GM23338 (cell line): ENCODE measurements around a stretch of chr5.

GRCh38 chr5:102789146-102789871 is 34.2 kb downstream of the PAM start:
- PRO-cap: no peak
- RAMPAGE, long total RNA: no peak

GRCh38 chr5:102926503-102926806 is 171.3 kb downstream of the PAM start:
- PRO-cap: no peak
- RAMPAGE, long total RNA: no peak

- PRO-cap: no peak
- RAMPAGE, long total RNA: no peak
Observed at GRCh38 chr5:102948238-102948670, 171.7 kb downstream of the GIN1 start.

DNA sequence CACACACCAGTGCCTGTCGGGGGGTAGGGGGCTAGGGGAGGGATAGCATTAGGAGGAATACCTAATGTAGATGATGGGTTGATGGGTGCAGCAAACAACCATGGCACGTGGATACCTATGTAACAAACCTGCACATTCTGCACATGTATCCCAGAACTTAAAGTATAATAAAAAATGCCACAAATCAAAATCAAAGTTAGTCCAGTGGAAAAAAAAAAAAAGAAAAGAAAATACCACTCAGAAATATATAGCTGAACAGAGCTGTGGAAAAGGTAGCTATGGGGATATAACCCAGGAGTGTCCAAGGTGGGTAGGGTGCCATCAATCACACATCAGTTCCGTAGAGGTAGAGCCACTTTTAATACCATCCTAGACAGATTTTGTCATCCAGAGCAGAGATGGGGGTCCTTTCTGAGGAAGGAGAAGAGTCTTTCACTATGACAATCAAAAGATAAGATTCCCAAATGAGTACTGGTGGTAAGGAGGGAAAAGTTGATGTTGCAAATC is 150.8 kb downstream of the GIN1 start:
- PRO-cap: no peak
- RAMPAGE, long total RNA: no peak

DNA sequence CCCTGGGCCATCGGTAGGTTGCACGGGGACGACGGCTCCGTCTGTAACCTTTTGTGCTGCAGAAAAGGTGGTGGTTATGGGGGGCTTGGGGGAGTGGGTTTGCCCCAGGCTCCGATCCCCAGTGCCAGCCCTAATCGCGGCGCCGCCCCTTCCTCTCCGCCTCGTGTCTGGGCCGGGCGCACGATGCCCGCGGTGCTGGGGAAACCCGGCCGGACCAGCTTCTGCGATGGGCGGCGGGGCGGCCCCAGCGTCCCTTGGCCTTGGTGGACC is 256 bp downstream of the MACIR start:
- PRO-cap: no peak
- RAMPAGE, long total RNA: no peak

DNA sequence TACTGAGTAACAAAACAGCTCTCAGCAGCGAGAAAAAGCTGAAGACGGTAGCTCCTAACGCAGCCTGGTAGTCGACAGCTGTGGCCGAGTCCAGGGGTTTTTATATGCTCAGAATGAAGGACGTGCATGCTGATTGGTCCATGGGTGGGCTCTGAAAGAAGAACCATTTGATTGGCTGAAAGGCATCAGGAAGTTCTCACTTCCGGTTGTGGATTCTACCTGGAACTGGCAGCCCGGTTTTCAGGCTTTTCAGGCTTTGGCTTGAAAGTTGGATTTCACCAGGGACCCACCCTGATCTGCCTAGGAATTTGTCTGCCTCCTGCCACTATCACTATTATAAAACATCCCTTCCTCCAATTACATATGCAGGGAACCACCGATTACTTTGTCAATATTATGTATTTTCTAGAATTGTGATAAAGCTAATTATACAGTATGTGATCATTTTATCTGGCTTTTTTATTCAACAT is 1830.3 kb upstream of the NUDT12 start:
- PRO-cap: no peak
- RAMPAGE, long total RNA: no peak

DNA sequence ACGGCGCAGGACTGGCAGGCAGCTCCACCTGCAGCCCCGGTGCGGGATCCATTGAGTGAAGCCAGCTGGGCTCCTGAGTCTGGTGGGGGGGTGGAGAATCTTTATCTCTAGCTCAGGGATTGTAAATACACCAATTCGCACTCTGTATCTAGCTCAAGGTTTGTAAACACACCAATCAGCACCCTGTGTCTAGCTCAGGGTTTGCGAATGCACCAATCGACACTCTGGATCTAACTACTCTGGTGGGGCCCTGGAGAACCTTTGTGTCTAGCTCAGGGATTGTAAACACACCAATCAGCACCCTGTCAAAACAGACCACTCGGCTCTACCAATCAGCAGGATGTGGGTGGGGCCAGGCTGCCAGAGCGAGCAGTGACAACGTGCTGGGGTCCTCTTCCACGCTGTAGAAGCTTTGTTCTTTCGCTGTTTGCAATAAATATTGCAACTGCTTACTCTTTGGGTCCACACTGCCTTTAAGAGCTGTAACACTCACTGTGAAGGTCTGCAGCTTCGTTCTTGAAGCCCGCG is 1424.1 kb downstream of the EFNA5 start:
- PRO-cap: no peak
- RAMPAGE, long total RNA: no peak

DNA sequence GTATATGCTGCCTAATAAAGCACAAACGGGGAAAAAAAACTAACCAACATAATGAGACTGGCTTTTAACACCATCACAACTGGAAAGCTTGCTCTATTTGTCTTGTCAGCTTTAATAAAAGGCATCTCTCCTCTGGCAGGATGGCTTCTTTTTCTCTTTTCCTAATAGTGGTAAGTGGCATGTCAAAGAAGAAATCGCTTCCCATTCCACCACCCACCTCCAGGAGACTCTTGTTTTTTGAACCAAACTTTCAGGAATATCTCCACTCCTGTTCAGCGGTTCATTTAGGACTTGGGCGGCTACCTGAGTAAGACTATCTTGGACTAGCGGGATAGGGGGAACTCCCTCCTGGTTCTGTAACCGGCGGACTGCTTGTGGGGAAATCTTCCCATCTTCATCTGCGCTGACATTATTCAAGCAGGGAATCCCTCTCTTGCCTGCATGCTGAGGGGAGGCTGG is 2.0 kb downstream of the EFNA5 start:
- PRO-cap: unidirectional peak, plus-strand start at position 283 of the sequence
- RAMPAGE, long total RNA: no peak

- PRO-cap: no peak
- RAMPAGE, long total RNA: no peak
Observed at GRCh38 chr5:107990693-107991673, 320.2 kb upstream of the EFNA5 start.

GRCh38 chr5:108378279-108378857 is 3.5 kb downstream of the FBXL17 start:
- PRO-cap: no peak
- RAMPAGE, long total RNA: no peak

DNA sequence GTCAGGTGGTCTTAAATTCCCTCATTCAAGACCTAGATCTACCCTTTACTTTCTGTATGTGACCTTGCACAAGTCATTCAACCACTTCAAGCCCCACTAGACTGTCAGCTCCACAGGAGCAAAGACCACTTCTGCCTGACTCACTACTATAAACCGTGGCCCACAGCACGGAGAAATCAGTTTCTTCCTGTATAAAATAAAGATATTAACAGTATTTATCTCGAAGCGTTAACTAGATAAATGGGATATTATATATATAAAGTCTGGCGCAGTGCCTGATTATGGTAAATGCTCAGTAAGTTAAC is 2.0 kb downstream of the FBXL17 start:
- PRO-cap: no peak
- RAMPAGE, long total RNA: no peak

GRCh38 chr5:108381064-108381583 is 774 bp downstream of the FBXL17 start:
- PRO-cap: bidirectional peak, plus-strand start at chr5:108381358, minus-strand start at chr5:108381396
- RAMPAGE, long total RNA: no peak

GRCh38 chr5:108686114-108686642 is 61.5 kb upstream of the FER start:
- PRO-cap: unidirectional peak, minus-strand start at chr5:108686144; unidirectional peak, minus-strand start at chr5:108686398
- RAMPAGE, long total RNA: no peak

- PRO-cap: no peak
- RAMPAGE, long total RNA: no peak
Observed at GRCh38 chr5:109330803-109331219, 79.0 kb downstream of the PJA2 start.

GRCh38 chr5:109739642-109740589 is 50.2 kb downstream of the MAN2A1 start:
- PRO-cap: bidirectional peak, plus-strand start at chr5:109740095, minus-strand start at chr5:109739796; bidirectional peak, plus-strand start at chr5:109740273, minus-strand start at chr5:109740267; bidirectional peak, plus-strand start at chr5:109740472, minus-strand start at chr5:109740439
- RAMPAGE, long total RNA: no peak

GRCh38 chr5:109785226-109785935 is 95.7 kb downstream of the MAN2A1 start:
- PRO-cap: no peak
- RAMPAGE, long total RNA: no peak

GRCh38 chr5:109794012-109794423 is 104.3 kb downstream of the MAN2A1 start:
- PRO-cap: no peak
- RAMPAGE, long total RNA: no peak

DNA sequence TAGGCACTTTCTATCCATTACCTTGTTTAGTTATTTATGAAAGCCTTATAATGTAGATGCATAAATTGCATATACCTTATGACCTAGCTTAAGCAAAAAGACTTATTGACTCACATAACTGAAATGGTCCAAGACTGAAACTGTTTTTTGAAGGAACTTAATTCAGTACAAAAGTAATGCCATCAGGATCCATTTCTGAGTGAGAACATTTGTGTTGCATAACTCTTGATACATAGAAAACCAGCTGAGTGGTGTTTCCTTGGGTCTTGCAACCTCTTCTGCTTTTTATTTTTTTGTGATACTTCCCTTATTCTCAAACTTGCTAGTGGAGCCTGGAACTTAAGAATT is 272.0 kb downstream of the MAN2A1 start:
- PRO-cap: no peak
- RAMPAGE, long total RNA: no peak

DNA sequence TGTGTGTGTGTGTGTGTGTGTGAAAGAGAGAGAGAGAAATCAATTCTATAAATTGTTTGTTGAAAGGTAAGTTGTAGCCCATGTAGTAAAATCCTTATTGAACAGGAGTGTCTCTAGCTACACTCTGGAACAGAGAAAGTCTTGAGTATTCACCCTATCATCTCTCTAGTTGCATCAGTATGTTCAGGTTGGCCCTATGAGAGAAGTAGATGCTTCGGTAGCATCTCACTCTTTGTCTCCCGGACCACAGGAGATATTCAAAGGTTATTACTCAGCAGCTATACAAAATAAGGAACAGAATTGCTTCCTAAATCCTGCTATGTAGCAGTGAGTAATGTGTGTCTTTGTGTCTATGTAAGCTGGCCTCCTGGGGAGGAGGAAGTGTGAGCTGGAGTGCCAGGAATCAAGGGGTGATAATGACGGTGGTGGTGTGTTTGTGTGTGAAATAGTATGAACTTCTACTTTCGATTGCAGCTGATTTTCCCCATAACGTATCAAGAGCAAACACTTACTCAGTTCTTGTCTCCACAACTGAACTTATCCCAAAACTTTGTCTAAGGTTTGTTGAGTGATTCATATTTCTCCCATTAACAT is 310.9 kb downstream of the MAN2A1 start:
- PRO-cap: no peak
- RAMPAGE, long total RNA: no peak

GRCh38 chr5:110109714-110110031 is 419.9 kb downstream of the MAN2A1 start:
- PRO-cap: no peak
- RAMPAGE, long total RNA: no peak